Pericardium fibroblast (primary cell): ENCODE measurements around the genes SELENOH, OR9I1 and OR5B12.

GRCh38 chr11:57658019-57658361 is 428 bp downstream of the CLP1 start:
- RAMPAGE, long total RNA: no peak

DNA sequence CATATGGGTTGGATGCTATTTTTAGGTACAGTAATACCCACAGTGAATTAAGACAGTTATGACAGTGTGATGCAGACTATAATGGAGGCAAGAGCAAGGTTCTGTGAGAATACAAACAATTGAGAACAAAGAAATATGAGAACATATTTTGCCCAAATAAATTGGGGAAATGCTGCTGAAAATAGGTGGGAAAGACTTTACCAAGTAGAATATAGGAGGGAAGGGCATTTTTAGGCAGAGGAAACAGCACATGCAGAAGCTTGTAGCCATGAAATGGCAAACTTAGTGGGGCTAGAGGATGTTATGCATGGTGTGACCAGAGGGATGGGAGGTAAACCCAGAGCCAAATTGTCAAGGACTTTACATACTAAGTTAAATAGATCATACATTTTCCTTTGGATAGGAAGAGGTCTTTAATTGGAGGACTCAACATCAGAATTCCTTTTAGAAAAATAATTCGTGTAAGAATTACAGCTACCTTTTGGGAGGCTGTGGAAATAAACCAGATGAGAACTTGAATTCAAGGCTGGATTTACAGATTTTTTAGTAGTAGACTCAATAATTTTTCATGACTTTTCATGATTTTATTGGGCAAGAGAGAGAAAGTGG is 15.0 kb downstream of the ZDHHC5 start:
- RAMPAGE, long total RNA: no peak

DNA sequence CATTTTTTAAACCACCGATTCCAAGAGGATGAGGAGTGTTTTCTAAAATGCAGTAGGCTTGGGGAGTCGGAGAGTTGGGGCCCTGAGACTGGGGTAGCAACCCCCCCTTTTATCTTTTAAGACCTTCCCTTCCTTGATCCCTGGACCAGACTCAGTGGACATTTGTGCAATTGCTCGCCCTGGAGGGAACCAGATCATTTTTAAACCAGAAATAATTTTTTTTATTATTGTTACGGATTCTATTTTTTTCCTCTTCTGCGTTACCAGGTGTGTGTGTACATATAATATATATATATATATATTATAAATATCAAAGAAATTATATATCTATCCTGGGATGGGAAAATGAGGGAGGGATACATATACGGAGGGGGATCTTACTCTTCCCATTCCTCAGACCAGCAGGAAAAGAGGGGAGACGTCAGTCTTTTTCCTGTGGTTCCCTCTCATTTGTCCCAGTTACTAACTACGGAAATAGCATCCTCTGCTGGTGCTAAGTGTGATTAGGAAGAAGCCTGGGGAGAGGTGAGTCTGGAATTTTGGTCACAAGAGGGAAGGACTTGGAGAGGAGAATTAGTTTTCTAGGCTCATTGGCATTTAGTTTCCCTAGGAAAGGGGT is 11.8 kb downstream of the MED19 start:
- RAMPAGE, long total RNA: no peak

DNA sequence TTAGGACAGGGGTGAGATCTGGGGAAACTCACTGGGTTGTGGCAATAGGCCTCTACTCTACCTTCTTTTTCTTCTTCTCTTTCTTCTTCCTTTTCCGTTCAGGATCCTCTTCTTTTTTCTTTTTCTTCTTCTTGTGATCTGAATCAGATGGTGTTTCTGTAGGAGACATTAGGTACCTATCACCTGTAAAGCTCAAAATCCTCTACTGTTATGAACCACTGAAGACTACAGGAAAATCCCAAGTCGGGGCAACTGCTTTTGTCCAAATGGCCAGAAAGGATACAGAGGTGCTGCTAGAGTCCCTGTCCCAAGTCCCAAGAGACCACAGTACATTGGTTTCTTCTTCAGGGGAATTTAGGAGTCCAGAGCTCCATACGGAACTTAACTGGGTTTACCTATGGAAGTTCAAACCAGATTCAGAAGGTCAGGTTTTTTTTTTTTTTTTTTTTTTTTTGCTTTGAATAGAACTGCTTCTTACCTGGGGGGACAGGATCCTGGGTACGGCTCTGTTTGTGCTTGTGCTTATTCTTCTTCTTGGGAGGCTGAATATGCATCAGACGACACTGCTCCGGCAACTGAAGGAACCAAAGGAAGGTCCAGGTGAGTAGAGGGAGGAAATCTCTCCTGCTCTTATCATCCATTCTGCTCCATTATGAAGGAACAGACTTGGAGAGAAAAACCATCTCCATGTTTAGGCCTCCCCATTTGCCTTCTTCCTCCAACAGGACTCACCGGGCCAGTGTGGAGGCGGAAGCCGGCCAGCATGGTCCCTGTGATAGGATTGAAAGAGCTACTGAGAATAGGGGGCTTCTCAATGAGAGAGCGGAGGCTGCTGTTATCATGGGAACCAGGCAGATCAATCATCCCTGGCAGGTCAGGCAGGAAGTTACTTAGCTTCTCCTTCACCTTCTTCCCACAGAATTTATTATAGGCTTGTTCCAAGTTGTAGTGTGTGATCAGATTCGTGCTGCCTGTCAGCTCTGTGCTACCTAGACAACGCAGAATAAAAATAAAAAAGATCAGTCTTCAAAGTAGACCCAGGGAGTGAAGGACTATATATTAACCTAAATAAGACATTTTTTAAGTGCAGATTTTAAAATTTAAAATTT is 7.4 kb downstream of the MED19 start:
- RAMPAGE, long total RNA: no peak

DNA sequence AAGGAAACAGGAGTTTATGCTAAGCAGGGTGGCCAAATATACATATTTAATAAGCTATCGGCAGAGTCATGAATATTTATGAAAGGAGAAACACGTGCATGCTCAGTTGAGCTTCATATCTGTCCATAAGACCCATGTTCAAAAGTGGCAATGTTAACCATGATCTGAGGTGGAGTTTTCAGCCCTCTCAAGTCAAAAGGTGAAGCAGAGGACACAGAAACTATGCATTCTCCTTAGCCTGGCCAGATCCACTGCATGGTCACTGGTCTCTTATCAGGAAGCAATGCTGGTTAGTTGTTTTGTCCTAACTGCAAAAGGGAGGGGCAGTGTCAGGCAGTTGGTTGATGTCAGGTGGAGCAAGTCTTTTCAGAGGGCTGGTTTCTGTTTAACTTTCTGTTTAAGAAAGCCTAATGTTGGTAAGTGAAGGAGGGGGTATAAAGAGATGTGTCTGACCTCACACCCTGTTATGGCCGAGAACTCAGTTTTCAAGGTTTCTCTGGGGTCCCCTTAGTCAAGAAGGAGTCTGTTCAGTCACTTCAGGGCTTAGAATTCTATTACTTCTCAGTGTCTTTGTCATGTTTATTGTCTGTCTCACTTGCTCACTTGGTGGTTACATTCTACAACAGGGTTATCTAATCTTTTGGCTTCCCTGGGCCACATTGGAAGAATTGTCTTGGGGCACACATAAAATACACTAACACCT is 5.5 kb upstream of the SELENOH start:
- RAMPAGE, long total RNA: no peak

DNA sequence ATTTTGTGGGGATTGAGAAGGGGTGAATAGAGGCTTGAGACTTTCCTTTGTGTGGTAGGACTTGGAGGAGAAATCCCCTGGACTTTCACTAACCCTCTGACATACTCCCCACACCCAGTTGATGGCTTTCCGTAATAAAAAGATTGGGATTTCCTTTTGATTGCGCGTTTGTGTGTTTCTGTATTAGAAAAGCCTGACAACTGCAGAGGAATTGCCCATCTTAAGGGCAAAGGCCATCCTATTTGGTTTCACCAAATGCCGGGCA is 545 bp upstream of the SELENOH start:
- RAMPAGE, long total RNA: no peak

DNA sequence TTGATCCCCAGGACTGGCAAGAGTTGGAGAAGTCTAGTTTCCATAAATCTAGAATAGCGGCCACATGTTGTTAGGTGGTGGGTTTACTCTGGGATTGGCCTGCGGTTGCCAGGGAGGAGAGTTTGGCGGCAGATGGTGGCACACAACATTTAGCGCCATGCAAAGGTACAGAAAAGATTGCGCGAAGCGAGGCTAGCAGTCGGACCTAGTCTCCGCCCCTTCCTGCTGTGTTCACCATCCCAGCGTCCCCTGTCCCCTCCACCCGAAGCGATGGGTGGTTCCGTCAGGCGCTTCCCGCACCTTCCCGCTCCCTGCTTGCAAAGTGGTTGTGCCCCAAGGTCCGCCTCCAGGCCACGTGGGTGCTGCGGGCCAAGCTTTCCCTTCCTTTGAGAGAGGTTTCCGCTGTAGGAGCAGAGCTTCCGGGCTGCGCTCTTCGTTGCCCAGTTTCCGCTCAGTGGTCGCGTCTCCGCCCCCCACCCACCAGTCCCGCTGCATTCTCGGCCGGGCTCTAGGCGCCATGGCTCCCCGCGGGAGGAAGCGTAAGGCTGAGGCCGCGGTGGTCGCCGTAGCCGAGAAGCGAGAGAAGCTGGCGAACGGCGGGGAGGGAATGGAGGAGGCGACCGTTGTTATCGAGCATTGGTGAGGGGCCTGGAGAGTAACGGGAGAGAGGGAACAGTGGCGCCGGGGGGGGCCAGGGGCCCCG is at the start of gene SELENOH:
SELENOH (plus strand) TSS at position 413 of the 703 bp plus-strand sequence.
- RAMPAGE, long total RNA: start-site peak on the plus strand centred at position 447 of the sequence, 132 bp wide, 2,447 and 876 reads in 2 replicates

DNA sequence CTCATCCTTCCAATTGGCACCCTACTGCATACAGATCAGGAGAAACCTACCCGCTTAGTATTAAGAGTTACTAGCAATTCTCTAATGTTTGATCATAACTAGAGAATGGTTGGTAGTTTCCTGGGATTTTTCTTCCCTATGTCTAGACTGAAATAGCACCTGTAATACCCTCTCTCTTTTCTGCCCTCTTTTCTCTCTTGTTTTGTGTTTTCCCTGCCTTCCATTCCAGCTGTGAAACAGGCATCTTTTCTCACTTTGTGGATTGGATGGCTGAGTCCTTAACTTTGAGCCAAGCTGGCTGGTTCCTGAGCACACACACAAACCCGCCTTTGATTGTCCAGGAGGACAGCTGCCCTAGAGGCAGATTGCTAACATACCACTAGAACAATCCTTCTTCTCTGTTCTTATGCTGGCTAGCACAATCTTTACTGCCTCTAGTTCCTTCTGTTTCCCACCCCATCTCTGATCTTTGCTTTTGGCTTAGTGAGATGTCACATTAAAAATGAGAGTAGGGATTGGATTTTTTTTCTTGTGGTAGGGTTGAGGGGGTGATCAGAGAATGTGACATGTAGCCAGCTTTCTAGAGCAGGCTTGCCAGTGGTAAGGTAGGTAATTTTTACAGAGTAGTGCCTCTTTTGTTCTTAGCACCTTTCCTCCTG is 17.7 kb downstream of the CTNND1 start:
- RAMPAGE, long total RNA: no peak

GRCh38 chr11:57798765-57799799 is 37.5 kb downstream of the CTNND1 start:
- RAMPAGE, long total RNA: no peak

DNA sequence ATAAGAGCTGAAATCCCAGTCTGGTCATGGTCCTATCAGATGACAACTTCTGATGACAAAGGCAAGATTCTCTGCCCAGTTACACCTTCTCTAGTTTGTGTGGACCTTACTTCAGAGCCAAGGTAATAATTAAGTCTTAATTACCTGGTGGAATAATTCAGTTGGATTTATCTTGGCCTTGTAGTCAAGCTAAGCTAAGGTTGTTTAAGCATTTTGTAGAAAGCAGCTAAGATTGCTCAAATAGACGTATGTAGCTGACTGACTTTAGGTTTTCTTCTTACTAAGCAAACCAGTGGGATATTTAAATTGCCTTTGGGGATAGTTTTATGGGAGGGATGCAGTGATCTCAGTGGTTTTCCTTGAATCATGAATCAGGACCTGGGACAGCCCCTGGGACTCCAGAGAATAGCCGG is at the start of gene OR9I1:
OR9I1 (minus strand) TSS at position 244 of the 413 bp plus-strand sequence.
- RAMPAGE, long total RNA: no peak

- RAMPAGE, long total RNA: no peak
These were observed at the start of gene OR5B12 for GRCh38 chr11:58442171-58442544. Gene OR5B12, minus strand, starts transcription at chr11:58442236.

GRCh38 chr11:58577371-58577937 is 1.4 kb upstream of the ZFP91 start:
- RAMPAGE, long total RNA: no peak

- RAMPAGE, long total RNA: no peak
These were observed 229 bp upstream of the CNTF start for GRCh38 chr11:58622334-58622537.

DNA sequence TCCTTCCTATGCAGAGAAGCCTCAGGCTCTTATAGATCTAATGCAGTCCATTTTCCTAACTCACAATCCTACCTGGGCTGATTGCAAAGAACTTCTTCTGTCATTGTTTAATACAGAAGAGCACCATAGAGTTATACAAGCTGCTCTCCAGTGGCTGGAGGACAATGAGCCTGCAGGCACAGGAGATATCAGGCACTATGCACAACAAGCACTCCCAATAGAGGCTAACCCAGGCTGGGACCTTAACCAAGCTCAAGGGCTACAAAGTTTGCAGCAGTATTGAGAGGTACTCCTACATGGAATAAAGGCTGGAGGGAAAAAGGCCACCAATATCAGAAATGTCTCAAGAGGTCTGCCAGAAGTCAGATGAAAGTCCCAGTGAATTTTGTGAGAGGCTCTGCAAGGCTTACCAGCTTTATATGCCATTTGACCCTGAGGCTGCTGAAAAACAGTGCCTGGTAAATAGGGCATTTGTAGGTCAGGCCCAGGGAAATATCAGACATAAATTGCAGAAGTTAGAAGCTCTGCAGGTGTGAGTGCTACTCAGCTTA is 40.2 kb upstream of the GLYAT start:
- RAMPAGE, long total RNA: no peak

DNA sequence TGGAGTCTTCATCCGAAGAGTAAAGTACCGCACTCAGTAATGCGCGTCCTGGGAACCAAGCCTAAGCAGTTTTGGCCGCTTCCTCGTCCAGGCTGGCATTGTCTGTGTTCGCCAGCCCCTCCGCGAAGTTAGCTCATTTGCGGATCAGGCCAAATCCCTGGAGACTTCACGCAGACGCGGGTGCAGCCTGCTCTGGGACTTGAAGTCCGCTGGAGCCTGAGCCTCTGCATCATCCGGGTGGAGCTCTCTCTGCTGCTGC is 23.6 kb upstream of the GLYATL1B start:
- RAMPAGE, long total RNA: no peak

- RAMPAGE, long total RNA: no peak
These were observed 10.9 kb upstream of the MPEG1 start for GRCh38 chr11:59223562-59224118.

DNA sequence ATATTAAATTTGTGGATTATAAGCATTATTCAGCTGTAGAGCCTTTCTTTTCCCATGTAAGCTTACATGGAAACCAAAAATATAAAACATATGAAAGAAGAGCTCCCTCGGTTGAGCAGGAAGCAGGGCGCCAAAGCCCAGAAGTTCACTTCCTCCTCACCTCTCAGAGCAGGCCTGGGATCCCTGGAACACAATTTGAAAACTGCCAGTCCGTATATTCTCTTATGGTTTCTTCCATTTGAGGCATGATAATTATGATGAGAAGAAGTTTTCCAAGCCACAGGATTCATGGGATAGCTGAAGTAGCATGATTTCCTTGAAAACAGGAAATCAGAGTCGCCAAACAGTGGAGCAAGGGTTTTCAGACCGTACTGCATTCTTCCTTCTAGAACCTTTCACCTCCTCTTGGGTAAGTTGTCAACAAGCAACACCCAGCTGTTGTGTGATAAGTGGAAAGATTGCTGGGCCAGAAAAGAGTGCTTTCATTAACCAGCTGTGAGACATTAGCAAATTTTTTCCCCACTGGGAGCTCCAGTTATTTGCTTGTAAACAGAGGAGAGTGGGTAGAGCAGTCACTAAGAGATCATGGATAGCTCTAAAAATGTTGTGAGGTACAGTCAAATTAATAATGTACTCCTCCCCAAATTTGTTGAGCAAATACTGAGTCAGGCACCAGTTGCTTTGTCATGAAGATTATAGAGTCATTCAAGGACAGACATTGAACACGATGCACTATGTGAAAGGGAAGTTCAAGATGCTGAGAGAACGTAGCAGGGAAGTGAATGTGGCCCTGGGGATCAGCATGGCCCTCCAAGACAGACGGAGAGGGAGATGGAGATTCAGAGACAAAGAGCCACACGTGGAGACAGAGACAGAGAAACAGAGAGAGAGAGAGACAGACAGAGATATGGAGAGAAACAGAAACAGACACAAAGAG is 11.7 kb upstream of the MPEG1 start:
- RAMPAGE, long total RNA: no peak

DNA sequence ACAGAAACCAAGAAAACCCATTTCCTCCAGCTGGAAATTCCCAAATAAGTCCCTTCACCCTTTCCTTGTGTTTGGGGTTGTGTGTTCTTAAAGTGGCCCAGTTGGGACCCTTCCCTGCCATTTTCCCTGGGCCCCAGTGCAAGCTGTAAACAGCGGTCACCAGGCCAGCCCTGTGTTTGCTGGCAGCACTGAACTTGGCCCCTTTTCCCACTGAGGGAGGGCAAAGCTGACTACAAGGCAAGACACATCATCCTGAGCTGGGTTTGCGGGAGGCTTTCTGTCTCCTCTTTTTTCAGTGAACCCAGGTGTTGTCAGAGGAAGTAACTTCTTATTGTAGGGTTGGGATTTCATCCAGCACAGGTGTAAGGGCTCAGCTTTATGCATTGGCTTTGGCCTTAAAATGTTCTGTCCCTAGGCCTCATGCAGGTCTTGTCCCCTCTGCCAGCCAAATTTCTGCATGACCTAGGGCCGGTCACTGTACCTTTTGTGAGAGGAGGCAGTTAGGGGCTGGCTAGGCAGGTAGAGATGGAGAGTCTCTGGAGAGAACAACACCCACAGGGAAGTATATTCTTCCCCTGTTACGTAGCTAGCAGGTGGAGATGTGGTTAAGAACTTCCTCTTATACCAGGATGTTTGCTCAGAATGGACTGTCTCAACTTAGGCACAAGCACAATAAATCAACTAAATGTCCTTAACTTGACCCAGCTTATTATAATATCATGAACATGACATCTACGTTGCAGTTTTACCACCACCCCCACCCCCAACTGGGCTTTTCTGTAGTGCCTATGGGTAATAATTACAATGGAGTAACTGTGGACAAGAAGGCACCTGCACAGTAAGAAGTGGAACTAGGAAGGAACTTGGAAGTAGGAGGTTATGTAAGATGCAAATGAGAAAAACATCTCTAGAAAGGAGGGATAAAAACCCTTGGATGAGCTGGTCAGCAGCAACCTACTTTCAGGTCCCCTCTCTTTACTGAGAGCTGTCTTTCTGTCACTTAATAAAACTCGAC is 60.5 kb upstream of the MPEG1 start:
- RAMPAGE, long total RNA: no peak

DNA sequence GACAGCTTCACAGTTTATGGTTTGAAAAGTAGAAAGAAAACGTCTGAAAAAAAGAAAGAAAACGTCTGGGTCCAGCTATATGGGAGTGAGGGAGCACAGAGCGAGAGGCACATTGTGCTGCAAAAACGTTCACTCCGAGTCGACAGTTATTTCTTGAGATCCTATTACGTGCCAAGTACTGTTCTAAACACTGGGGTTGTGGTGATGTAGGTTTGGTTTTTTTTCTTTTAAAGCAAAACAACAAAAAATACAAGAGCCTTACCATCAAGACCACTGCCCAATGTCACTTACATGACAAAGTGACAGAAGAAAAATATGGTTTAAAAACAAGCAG is 40.6 kb downstream of the OR4D9 start:
- RAMPAGE, long total RNA: no peak

- RAMPAGE, long total RNA: no peak
These were observed 46.6 kb downstream of the OR4D9 start for GRCh38 chr11:59557964-59558218.